Skeletal muscle satellite cell (primary cell): ENCODE measurements around a stretch of chr16.

- CAGE, long polyA plus RNA: no peak
Measured at GRCh38 chr16:84095625-84095940, 21.2 kb downstream of the MBTPS1 start.

- CAGE, long polyA plus RNA: no peak
Measured at GRCh38 chr16:84199730-84200463, 8.9 kb downstream of the ADAD2 start.

DNA sequence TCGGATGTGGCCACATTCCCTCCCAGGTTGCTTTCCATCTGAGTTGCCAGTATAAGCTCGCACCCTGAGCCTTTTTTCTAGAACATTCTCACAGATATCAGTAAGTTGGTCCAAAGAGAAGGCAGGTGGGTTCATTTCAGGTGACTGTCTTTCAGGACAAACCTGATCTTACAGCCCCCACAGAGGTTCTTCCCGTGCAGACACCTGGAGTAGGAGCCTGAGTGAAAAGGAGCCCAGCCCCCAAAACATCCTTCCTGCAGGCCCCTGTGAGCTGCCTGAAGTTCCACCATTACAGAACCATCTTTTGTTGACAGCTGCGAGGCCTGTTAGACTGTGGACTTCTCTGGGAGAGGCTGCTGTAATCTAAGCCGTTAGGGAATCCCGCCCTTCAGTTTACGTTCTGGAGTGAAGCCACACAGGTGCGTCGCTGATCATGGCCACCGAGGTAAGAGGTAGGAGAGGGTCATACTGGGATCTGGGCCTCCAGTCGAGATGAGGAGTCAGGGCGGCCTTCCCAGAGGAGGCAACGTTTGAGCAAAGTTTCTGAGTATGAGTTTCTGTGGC lies 26.9 kb upstream of the ATP2C2 start:
- CAGE, long polyA plus RNA: no peak

DNA sequence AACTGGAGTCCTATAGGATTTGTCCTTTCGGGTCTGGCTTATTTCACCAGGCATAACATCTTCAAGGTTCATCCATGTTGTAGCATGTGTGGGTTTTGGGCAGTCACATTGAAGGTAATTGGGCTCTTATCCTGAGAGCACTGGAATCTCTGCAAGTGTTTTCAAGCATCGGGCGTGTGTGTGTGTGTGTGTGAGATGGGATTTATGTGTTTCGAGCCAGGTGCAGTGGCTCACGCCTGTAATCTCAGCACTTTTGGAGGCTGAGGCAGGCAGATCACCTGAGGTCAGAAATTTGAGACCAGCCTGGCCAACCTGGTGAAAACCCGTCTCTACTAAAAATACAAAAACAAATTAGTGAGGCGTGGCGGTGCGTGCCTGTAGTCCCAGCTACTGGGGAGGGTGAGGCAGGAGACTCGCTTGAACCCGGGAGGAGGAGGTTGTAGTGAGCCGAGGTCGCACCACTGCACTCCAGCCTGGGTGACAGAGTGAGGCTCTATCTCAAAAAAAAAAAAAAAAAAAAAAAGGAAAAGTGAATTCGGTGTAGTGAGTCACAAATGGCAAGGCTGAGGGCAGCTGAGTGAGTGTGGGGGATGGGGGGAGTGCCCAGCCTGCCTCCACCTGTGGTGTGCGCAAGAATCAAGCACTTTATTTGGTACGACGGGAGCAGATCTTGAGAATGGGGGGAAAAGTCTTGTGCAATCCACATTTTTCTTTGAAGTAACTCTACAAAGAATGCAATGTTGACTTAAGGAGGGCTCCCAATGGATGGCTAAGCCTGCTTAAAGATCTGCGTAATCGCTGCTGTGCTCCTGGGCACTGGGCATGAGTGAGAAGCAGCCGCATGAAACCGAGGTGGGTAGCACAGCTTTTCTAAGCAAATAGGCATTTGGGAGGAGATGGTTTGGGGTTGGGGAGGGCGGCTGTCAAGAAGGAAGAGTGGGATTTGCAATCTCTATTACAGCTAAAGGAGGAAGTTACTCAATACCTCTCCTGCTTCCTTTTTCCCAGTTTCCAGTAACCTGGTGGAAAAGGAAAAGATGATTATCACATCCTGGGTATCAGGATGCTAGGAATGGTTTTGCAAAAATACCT lies 28.1 kb downstream of the ATP2C2 start:
- CAGE, long polyA plus RNA: no peak

DNA sequence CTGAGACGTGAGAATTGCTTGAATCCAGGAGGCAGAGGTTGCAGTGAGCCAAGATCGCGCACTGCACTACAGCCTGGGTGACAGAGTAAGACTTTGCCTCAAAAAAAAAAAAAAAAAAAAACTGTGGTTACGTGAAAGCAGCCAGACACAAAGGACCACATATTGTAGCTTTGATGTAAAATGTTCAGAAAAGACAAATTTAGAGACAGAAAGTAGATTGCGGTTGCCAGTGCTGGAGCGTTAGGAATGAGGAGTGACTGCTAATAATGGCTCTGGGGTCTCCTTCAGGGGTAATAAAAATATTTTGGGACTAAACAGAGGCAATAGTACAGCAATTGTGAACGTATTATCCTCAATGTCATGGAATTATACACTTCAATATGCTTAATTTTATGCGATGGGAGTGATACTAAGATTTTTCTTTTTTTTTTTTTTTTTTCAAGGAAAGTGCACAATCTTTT lies 4.1 kb upstream of the MEAK7 start:
- CAGE, long polyA plus RNA: no peak

- CAGE, long polyA plus RNA: no peak
Measured at GRCh38 chr16:84600635-84601408, 17.1 kb downstream of the COTL1 start.

GRCh38 chr16:84725302-84726430 lies 25.9 kb downstream of the USP10 start:
- CAGE, long polyA plus RNA: no peak

GRCh38 chr16:84766904-84767601 lies 52.7 kb upstream of the CRISPLD2 start:
- CAGE, long polyA plus RNA: no peak

- CAGE, long polyA plus RNA: no peak
Measured at GRCh38 chr16:84827977-84828710, 8.4 kb downstream of the CRISPLD2 start.

DNA sequence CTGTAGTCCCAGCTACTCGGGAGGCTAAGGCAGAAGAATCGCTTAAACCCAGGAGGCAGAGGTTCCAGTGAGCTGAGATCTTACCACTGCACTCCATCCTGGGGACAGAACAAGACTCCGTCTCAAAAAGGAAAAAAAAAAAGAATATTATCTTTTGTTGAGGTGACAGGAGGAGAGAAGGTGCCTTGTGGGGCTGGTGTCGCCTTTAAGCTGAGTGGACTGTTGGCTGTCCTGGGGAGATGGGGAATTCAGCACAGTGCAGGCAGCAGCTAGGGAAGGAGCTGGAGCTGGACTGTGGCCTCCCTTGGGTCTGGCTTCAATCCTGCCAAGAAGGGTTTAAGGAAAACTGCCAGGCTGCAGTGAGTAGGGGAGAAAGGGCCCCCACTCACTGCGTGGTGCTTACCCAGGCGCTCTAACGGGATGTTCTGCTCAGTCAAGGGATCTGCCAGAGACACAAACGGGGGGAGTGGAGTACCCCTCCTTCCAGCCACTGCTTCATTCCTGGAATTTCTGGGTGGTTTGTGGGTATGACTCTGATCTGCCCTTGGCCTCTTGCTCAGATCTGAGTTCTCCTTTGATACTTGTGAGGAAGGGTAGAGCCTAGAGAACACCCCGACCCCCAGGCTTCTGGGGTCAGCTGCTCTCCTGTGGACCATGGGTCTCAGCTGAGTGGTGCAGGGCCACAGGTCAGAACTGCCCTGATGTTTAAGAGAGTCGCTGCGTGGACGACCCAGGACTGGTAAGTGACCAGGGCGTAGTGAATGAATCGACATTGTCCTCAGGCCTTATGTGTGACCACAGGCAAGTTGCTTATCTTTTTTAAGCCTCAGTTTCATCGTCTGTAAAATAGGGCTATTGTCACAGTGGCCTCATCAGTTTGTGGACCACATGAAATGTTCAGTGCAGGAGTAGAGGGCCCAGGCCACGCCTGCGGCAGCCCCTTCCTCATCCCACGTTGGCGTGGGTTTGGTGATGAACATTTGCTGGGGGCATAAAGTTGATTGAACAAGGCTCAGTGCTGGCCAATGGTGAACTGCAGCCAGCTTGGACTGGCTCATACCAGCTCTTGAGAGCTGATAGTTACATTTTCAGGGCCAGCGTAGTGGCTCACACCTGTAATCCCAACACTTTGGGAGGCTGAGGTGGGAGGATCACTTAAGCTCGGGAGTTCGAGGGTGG lies 9.6 kb downstream of the CRISPLD2 start:
- CAGE, long polyA plus RNA: no peak

GRCh38 chr16:84831901-84833138 lies 12.5 kb downstream of the CRISPLD2 start:
- CAGE, long polyA plus RNA: no peak

- CAGE, long polyA plus RNA: no peak
Measured at GRCh38 chr16:84841818-84842889, 22.4 kb downstream of the CRISPLD2 start.

GRCh38 chr16:84863393-84863865 lies 43.6 kb downstream of the CRISPLD2 start:
- CAGE, long polyA plus RNA: no peak

DNA sequence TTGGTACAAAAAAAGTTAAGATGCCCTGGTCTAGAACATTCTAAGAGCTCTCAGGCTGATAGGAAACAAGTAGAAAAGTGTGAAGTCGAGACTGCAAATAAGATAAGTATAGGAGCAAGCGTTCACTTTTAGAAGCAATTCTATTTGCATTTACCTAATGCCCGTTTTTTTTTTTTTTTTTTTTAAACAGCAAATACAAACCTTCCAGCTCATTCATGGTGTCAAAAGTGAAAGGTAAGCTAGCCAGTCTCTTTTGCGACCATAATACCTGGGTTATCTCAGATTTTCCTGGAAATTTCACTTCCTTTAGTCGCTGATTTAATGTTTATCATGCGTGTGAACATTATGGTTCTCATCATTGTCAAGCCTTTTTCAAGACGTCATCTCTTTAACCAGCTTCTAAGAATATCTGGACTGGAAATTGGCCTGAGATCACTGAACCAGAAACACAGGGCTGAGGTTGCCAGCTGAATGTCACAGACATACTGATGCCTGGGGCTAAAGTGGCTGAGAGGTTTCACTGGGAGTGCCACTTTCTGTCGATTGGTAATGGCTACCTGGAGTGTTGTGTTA lies 54.0 kb downstream of the CRISPLD2 start:
- CAGE, long polyA plus RNA: no peak

GRCh38 chr16:84927612-84928458 lies 83.5 kb downstream of the ZDHHC7 start:
- CAGE, long polyA plus RNA: no peak

- CAGE, long polyA plus RNA: no peak
Measured at GRCh38 chr16:84973307-84974134, 37.8 kb downstream of the ZDHHC7 start.

GRCh38 chr16:84990110-84990793 lies 21.1 kb downstream of the ZDHHC7 start:
- CAGE, long polyA plus RNA: no peak

- CAGE, long polyA plus RNA: no peak
Measured at GRCh38 chr16:85026034-85026602, 1.5 kb upstream of the KIAA0513 start.

DNA sequence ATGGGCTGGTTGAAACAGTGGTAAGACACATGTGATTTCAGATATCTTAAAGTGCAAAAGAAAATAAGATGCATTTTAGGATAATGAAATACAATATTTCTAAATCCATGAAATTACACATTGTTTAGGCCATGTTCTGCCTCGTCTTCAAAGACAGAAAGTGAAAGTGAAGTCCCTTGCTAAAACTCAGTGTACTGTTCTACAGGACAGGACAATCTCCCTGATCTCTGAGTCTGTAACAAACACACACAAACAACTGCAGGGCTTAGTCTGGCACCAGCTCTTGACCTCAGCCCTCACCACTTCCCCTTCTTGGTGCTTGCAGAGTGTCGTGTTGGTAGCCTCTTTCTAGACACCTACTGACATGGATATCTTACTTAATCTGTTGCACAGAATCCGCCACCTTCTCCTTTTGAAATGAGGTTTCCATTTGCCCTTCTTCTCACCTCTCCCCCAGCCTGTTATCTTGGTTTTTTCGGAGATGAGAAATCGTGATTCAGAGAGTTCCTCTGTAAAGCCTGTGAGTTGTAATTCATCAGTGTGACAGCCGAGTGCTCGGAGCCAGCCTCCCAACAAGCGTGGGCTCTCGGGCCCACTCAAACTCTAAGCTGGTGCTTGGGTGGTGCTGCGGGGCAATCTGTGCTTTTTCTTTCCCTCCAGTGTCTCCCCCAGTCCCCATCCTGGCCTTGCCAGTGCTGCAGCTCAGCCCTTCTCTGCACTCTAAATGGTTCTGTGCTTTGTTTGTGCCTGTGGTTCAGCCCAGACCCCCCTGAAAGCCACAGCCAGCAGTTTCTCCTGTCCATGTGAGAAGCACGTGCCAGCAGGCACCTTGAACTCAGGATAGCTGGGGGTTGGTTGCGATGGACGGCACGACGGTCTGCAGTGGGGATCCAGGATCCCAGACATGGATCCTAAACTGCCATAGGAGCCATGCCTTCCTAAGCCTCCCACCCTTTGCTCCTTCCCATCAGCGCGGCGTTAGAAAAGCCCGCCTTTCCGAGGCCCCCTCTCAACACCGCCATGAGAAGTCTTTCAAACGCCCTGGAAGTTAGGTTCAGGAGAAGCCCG lies 28.0 kb downstream of the KIAA0513 start:
- CAGE, long polyA plus RNA: no peak

DNA sequence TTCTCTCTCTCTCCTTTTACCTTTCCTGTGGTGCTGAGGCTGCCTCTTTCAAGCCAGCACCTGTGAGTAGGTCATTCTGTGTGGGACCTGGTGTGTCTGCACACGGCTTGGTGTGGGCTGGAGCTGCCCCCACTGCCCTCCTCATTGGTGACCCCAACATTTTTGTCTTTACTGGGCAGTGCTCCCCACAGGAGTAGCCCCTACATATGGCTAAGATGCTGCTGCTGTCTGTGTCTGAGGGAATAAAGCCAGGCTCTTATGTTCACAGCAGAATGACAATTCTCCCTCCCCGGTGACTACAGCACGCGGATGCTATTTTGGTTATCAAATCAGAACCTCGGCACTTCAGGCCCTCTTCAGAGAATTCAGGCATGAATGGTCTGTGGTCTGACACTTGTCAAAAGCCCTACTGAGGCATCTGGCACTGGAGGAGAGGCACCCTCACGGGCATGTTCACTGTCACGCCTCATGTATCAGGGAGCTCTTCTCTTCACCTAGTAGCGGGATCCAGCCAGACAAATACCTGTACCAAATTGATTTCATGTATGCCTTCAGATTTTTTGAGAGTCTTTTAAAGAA lies 30.3 kb downstream of the KIAA0513 start:
- CAGE, long polyA plus RNA: no peak